Keratinocyte (primary cell): ENCODE measurements around the gene SHQ1.

CAGE:
- cytosol, long polyA minus RNA, result no peak
- cytosol, long polyA plus RNA, result no peak
- long polyA plus RNA, result no peak
- nucleus, long polyA minus RNA, result no peak
- nucleus, long polyA plus RNA, result no peak
Measured at GRCh38 chr3:71493344-71493838, 90.1 kb downstream of the FOXP1 start.

DNA sequence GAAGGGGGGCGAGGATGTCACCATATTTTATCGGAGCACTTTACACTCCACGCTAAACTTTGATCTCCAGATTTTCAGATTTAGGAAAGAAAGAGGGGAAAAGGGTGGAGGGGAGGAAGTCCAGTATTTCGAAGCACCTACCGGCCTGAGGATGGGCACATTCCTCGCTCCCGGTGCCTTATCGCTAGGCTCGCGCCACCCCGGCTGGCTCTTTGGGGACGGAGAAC lies 2.4 kb downstream of the FOXP1 start:
CAGE:
- cytosol, long polyA minus RNA, result no peak
- cytosol, long polyA plus RNA, result no peak
- long polyA plus RNA, result no peak
- nucleus, long polyA minus RNA, result no peak
- nucleus, long polyA plus RNA, result no peak

DNA sequence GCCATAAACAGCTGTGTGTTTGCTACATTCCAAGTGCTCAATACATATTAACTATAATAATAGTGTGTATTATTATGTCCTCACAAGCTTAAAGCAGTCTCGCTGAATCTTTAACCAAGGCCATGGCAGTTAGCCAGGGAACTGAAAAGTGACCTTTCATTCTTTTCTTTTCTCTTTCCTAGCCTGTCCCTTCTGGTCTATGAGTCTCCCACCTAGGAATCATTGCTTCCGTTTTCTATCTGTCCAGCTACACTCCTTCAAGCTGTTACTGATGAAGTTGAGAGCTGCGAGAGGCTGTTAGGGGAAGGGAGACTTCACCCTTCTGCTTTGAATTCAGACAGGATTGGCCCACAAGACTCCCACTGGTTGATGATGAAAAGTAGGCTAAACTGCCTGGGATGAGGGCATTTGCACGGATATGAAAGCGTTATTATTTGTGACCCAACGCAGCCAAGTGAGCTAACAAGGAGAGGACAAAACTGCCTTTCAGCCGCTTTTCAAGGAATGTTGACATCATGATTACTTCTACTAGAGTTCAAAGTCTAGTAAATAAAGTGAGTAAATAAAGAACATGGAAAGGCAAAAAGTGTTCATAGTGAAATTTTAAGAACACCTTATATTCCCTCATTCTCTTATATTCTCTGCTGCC lies 30.2 kb downstream of the EIF4E3 start:
CAGE:
- cytosol, long polyA minus RNA, result no peak
- cytosol, long polyA plus RNA, result no peak
- long polyA plus RNA, result no peak
- nucleus, long polyA minus RNA, result no peak
- nucleus, long polyA plus RNA, result no peak

CAGE:
- cytosol, long polyA minus RNA, result no peak
- cytosol, long polyA plus RNA, result no peak
- long polyA plus RNA, result no peak
- nucleus, long polyA minus RNA, result no peak
- nucleus, long polyA plus RNA, result no peak
Measured at GRCh38 chr3:72031432-72031884, 246.5 kb upstream of the PROK2 start.

DNA sequence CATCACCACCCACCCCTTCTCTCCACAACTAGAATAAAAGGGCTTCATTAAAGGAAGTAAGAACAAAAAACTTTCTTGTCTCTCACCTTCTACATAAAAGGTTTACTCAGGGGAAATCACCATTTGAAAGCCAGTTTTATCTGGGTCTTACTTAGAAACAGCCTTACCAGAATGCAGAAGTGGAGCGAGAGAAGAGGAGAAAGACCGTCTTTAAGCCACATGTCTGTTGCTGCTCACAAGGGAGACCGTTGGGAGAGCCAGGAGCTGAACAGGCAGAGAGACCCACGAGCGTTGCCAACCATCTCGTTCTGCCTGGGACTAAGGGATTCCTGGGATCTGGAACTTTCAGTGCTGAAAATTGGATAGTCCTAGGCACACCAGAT lies 350.1 kb upstream of the PROK2 start:
CAGE:
- cytosol, long polyA minus RNA, result no peak
- cytosol, long polyA plus RNA, result no peak
- long polyA plus RNA, result no peak
- nucleus, long polyA minus RNA, result no peak
- nucleus, long polyA plus RNA, result no peak

GRCh38 chr3:72376859-72377771 lies 471.1 kb downstream of the SHQ1 start:
CAGE:
- cytosol, long polyA minus RNA, result no peak
- cytosol, long polyA plus RNA, result no peak
- long polyA plus RNA, result no peak
- nucleus, long polyA minus RNA, result no peak
- nucleus, long polyA plus RNA, result no peak

DNA sequence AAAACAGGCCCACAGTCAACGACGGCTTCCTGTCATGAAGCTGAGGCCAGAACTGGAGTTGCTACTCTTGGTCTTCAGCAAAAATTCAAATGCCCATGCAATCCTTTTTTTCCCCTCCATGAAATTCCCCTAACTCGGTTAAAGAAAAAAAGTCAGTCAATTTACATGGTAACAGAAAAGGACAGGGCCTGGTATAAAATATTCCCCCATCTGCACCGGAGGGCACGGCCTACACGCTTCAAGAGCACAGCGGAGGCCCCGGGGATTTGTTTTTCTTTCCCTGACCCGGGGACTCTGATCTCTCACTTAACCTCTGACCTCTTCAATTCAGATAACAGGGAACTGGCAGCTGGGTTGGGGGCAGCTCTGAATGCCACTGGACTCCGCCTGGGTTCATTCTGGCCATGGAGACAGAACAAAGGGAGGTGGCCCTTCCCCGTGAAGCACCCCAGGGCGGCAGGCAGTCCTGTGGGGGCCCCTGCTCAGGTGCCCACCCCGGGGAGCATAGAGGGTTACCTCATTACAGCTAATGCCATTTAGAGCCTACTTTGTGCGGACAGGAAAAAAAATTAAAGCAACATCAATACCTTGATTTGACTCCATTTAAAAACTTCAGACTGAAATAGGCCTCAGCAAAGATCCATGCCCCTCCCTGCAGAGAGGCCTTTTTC lies 257.5 kb downstream of the SHQ1 start:
CAGE:
- cytosol, long polyA minus RNA, result no peak
- cytosol, long polyA plus RNA, result no peak
- long polyA plus RNA, result no peak
- nucleus, long polyA minus RNA, result no peak
- nucleus, long polyA plus RNA, result no peak

DNA sequence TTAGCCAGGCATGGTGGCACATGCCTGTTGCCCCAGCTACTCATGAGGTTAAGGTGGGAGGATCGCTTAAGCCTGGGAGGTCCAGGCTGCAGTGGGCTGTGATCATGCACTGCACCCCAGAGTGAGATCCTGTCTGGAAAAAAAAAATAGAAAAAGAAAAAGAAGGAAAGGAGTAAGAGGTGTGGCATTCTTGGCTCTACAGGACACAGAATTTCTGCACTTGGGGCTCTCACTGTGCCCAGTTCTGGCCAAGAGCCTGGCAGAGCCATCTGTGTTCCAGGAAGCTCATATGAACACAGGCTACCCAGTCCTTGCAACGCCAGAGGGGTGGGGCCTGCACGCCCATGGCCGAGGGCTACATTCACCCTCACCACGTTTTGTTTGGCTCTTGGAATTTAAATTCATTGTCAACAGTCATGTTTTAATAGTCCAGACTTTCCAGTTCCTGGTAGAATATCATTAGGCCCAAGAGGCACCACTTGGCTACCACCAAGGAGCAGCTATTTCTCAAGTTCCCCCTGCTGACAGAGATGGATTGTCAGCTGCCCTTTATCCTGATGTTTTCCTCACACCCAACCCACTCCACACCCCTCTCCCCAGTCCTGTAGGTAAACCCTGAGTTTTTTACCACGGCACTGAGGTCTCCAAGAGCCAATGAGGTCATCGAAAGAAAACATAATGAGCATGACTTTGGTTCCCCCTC lies 125.4 kb downstream of the SHQ1 start:
CAGE:
- cytosol, long polyA minus RNA, result no peak
- cytosol, long polyA plus RNA, result no peak
- long polyA plus RNA, result no peak
- nucleus, long polyA minus RNA, result no peak
- nucleus, long polyA plus RNA, result no peak

GRCh38 chr3:72728570-72729215 lies 119.6 kb downstream of the SHQ1 start:
CAGE:
- cytosol, long polyA minus RNA, result no peak
- cytosol, long polyA plus RNA, result no peak
- long polyA plus RNA, result no peak
- nucleus, long polyA minus RNA, result no peak
- nucleus, long polyA plus RNA, result no peak

DNA sequence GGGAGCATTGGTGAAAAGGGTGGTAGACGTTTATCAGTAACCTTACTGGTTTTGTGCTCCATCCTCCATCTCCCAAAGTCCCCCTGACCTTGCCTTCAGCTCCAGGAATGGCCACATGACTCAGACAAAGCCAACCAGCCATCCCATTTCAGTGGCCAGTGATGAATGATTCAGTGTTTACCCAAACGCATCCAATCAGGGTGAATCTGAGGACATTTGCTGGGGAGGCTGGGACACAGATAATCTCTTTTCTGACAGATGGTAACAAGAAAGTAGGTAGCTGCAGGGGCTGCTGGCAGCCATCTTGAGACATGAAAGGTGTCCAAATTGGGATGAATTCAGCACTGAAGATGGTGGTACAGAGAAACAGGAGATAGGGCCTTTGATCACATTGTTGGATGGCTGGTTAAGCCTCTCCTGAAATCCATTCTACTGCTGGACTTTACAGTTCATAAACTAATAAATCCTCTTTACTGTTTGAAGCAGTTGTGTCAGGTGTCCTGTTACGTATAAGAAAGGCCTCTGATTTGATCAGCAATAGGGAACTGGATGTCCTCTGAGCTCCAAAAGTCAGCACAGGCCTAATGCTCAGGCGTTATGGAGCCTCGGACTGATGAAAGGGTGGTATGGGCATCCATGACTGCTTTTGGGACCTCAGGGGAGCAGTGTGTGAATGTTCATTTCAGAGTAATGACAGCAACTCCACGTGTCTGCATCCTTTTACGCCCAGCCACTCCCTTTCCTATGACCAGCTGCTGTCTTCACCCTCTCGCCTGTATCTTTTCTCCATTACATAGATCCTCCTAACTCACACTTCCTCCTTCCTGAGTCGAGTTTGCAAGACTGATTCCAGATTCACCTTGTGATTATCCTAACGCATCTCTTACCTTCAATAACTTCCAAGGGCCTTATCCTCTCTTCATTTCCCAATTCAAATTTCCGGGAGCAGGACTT lies 107.9 kb downstream of the SHQ1 start:
CAGE:
- cytosol, long polyA minus RNA, result no peak
- cytosol, long polyA plus RNA, result no peak
- long polyA plus RNA, result no peak
- nucleus, long polyA minus RNA, result no peak
- nucleus, long polyA plus RNA, result no peak

GRCh38 chr3:72847979-72848869 lies at the start of gene SHQ1:
TSS of gene SHQ1 (minus strand) at chr3:72848445.
CAGE:
- cytosol, long polyA minus RNA, result no peak
- cytosol, long polyA plus RNA, result no peak
- long polyA plus RNA, result start-site peak on the minus strand at chr3:72848416-72848447, 413 and 306 reads in 2 replicates
- nucleus, long polyA minus RNA, result no peak
- nucleus, long polyA plus RNA, result start-site peak on the minus strand at chr3:72848417-72848441, 67 and 141 reads in 2 replicates

DNA sequence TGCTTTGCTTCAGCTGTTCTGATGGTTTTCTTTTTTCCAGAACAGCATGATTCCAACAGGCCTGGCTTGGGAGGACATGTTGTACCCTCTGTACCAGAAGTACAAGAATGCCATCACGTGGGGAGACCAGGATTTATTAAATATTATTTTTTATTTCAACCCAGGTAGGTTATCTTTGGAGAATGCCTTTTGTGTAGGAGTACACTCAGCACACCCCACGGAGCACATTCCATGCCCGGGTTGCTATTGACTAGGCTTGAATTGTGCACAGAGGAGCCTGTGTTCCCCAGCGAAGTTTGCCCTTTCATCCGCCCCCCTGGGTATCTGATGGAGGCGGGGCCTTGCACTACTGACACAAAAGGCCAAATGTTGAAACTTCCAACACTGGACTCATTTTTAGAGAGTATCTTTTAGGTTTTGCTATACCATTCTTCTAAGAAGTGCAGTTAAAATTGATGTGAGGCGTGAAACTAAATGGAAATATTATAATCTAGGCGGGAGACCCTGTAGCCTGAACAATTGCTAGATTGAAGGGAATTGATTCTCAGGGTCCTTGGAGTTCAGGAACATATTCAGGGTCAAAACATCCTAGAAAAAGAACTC lies 39.3 kb upstream of the PPP4R2 start:
CAGE:
- cytosol, long polyA minus RNA, result no peak
- cytosol, long polyA plus RNA, result no peak
- long polyA plus RNA, result no peak
- nucleus, long polyA minus RNA, result no peak
- nucleus, long polyA plus RNA, result no peak

GRCh38 chr3:73028896-73030008 lies 32.2 kb upstream of the EBLN2 start:
CAGE:
- cytosol, long polyA minus RNA, result no peak
- cytosol, long polyA plus RNA, result no peak
- long polyA plus RNA, result no peak
- nucleus, long polyA minus RNA, result no peak
- nucleus, long polyA plus RNA, result no peak

CAGE:
- cytosol, long polyA minus RNA, result no peak
- cytosol, long polyA plus RNA, result no peak
- long polyA plus RNA, result no peak
- nucleus, long polyA minus RNA, result no peak
- nucleus, long polyA plus RNA, result no peak
Measured at GRCh38 chr3:73405554-73406415, 219.0 kb downstream of the PDZRN3 start.

DNA sequence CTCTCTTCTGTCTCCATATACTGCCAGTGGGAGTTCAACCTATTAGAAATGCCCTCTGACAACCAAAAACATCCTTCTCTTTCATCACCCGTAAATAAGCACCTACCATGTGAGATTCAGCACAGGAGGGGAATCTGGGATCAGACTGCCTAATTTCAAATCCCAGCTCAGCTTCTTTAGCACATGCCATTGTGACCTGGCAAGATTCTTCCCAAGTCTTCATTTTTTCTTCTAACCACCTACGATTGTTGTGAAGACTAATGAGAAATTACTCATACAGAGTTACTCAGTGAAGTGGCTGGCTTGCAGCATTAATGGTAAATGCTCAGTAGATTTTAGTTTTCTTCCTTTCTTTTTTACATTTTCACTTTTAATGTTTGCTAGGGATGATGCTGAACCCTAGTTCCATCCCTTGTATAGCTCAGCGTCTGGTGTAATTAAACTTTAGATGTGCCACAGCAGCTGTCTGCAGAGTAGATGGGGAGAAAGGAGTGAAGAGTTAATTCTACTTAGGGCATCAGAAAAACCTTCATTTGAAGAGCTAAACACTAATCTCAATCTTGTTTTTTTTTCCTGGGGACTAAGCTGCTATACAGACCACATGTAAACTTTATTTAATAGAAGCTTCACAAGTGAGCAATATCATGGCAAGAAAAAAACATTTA lies 176.6 kb downstream of the PDZRN3 start:
CAGE:
- cytosol, long polyA minus RNA, result no peak
- cytosol, long polyA plus RNA, result no peak
- long polyA plus RNA, result no peak
- nucleus, long polyA minus RNA, result no peak
- nucleus, long polyA plus RNA, result no peak

CAGE:
- cytosol, long polyA minus RNA, result no peak
- cytosol, long polyA plus RNA, result no peak
- long polyA plus RNA, result no peak
- nucleus, long polyA minus RNA, result no peak
- nucleus, long polyA plus RNA, result no peak
Measured at GRCh38 chr3:73503818-73504039, 121.0 kb downstream of the PDZRN3 start.

GRCh38 chr3:73511986-73512484 lies 112.7 kb downstream of the PDZRN3 start:
CAGE:
- cytosol, long polyA minus RNA, result no peak
- cytosol, long polyA plus RNA, result no peak
- long polyA plus RNA, result no peak
- nucleus, long polyA minus RNA, result no peak
- nucleus, long polyA plus RNA, result no peak

DNA sequence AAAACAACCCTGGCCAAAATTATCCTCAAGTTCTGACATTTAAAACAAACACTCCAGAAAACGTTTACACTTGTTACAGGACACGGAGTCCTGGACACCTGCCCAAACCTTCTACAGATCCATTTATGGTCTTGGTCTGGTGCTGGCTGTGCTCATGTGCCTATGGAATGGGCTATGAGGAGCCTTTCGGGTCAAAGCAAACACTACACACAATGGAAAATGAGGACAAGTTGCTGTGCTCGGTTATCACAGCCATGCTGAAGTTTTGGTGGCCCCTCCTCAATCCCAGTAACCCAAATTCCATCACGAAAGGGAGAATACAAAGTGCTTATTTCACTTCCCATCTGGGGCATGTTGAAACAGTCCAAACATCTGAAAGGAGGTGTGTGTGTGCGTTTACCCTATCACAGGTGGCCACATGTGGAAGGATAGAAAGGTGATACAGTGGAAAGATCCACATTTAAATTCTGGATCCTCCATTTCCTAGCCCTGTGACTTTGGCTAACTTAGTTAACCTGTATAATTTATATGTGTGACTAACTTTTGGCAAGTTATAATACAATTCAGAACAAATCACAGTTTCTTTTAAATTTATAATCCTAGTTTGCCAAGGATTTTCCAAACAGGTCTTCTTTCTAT lies 107.9 kb downstream of the PDZRN3 start:
CAGE:
- cytosol, long polyA minus RNA, result no peak
- cytosol, long polyA plus RNA, result no peak
- long polyA plus RNA, result no peak
- nucleus, long polyA minus RNA, result no peak
- nucleus, long polyA plus RNA, result no peak

GRCh38 chr3:73521822-73522236 lies 102.9 kb downstream of the PDZRN3 start:
CAGE:
- cytosol, long polyA minus RNA, result no peak
- cytosol, long polyA plus RNA, result no peak
- long polyA plus RNA, result no peak
- nucleus, long polyA minus RNA, result no peak
- nucleus, long polyA plus RNA, result no peak

DNA sequence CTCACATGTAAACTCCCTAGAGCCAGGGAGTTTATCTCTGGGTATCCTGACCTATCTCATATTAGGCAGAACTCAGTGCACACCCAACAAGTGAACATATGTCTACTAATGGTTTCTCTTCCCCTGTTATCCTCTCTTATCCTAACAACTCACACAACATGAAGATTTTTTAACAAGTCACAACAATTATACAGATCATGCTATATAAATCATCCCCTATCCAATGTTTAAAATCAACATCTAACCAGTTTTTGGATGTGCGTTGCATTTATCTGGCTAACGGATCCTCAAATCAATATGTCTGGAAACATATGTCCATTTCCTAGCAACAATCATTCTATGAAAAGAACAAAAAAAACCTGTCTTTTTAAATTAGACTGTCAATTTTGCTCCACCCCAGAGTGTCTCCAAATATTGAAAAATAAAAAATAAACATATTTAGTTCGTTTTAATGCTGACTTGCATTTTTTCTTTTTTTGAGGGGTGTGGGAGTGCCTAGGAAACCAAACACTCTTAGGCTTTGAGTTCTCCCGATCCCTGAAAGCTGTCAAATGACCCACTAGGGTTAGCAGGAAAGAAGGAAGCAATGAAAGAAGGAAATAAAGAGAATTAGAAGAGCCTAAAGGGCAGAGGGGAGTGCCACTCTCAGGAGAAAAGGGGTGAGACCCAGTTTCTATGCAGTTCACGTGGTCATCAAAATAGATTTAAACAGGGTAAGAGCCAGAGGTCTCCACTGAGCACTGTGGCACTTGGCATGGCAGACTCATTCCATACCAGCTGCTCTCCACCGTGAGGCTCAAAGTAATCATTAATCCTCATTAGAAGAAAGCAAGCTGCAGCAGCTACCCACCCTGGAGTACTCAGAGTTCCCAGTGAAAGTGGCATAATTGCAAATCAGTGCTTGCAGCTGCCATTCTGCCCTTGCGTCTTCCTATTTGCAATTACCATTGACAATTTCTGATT lies 32.6 kb downstream of the PDZRN3 start:
CAGE:
- cytosol, long polyA minus RNA, result no peak
- cytosol, long polyA plus RNA, result no peak
- long polyA plus RNA, result no peak
- nucleus, long polyA minus RNA, result no peak
- nucleus, long polyA plus RNA, result no peak